Measurements from ENCODE around the gene MEIKIN.

GRCh38 chr5:131391520-131392257, 127.8 kb downstream of the CDC42SE2 start:
- RRBS: no CpG with 5 or more reads among the region's 10 CpGs

DNA sequence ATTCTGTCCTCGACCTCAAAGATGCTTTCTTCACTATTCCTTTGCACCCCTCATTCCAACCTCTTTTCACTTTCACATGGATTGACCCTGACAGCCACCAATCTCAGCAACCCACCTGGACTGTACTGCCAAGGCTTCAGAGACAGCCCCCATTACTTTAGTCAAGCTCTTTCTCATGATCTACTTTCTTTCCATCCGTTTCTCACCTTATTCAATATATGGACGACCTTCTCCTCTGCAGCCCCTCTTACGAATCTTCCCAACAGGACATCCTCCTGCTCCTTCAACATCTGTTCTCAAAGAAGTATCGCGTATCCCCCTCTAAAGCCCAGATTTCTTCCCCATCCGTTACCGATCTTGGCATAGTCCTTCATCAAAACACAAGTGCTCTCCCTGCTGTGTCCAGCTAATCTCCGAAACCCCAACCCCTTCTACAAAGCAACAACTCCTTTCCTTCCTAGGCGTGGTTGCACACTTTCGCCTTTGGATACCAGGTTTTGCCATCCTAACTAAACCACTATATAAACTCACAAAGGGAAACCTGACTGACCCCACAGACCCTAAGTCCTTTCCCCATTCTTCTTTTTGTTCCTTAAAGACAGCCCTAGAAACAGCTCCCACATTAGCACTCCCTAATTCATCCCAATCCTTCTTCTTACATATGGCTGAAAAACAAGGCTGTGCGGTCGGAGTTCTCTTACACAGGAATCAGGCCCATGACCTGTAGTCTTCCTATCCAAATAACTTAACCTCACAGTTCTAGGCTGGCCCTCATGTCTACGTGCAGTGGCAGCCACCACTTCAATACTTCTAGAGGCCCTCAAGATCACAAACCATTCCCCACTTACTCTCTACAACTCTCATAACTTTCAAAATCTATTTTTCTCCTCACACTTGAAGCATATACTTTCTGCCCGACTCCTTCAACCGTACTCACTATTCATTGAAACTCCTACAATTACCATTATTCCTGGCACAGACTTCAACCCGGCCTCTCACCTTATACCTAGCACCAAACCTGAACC, 59.6 kb downstream of the RAPGEF6 start:
- RRBS: no CpG with 5 or more reads among the region's 17 CpGs

DNA sequence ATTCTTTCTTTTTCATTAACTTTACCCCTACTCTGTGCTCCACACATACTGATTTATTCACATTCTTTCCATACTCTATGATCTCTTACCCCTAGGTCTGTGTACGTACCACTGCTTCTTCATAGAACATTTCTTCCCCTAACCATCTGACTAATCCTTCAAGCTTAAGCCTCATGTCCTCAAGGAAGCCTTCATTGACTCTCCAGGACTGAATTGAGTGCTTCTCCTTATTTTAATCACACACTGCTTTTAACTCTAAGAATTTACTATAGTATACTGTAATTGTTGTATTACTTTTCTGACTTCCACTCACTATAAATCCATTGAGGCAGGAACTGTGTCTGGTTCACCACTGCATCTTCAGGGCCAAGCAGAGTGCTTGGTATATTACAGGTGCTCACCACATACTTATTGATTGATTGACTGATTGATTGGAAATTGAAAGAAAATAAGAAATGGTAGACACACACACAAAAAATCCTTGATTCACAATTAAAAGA, 79.6 kb upstream of the RAPGEF6 start:
- RRBS: no CpG with 5 or more reads among the region's 1 CpG

- RRBS: no CpG with 5 or more reads among the region's 7 CpGs
These were observed 69.0 kb downstream of the FNIP1 start for GRCh38 chr5:131727677-131728404.

DNA sequence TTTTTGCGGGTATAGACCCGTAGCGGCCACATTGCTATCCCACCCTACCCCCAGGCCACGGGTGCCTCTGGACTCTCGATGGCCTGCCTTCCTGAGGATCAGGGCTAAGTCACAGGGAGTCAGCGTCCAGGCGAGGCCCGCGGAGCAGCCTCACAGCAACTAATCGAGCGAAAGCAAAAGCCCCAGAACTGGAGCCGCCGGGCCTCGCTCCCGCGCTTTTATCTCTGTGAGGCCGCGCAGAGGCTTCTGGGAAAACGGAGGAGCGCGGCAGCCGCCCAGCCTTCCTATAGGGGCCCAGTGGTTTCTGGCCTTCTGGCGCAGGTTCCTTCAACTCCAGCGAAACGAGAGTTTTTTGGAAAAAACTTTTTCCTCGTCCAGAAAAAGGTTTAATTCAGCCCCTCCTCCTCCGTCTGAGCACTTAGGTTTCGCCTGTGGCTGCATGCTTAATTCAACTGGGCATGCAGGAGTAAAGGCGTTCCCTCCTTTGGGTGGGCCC, at the start of gene MEIKIN:
MEIKIN (minus strand) TSS at position 190 of the 496 bp plus-strand sequence.
- RRBS: no CpG with 5 or more reads among the region's 29 CpGs

GRCh38 chr5:131983455-131983932, 28.0 kb downstream of the ACSL6 start:
- RRBS: no CpG with 5 or more reads among the region's 2 CpGs

GRCh38 chr5:132358565-132359191, 10.8 kb upstream of the SLC22A5 start:
- RRBS: no CpG with 5 or more reads among the region's 1 CpG

DNA sequence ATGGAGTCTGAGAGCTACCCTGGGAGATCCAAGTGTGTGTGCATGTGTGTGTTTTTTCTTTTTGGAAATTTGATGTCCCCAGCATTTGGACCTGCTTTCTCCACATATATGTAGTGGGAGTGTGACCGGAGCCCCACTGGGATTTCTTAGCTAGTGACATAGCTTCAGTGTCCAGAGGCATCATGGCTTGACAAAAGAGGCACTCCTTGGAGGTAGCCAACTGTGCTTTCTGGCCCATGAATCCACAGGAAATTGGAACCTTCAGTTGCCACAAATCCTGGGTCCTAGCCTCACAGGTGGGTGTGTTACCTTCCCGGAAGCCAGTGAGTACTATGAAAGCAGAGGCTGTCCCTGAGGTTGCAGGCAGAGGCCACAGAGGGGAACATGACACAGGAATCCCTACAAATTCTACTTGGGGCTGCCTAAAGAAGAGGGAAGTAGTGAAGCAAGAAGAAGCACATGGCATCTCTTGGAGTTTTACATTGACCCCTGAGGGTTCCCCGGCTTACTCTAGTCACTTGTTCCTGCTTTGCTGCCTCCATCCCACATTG, 2.5 kb downstream of the SLC22A5 start:
- RRBS: no CpG with 5 or more reads among the region's 3 CpGs

DNA sequence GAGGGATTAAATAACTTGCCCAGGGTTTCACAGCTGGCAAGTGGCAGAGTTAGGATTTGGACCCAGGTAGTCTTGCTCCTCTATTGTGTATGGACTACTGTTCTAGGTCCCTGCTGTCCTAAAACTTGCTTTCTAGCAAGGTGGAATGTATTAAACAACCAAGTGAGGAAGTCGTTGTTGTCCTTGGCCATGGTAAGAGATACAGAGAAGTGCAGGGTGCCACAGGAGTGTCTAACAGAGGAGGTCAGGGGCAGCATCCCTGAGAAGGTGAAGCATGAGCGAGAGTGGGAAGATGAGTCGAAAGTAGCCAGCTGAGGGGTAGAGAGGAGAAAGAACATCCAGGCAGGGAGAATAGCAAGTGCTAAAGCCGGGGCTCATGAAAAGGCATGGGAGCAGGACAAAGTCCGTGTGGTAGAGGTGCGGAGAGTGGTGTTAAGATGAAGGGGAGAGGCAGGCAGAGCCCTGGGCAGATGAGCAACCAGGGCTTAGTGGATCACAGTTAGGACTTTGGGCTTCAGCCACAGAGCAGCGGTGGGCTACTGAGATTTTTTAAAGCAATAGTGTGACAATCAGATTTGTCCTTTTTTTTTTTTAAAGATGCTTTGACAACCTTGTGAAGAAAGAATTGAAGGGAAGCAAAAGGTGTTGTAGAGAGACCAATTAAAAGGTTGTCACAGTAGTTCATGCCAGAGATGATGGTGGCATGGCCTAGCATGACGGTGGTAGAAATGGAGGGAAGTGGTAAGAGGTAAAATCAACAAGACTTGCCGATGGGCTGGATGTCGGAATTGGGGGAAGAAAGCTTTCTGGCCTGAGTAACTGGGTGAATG, 10.6 kb downstream of the SLC22A5 start:
- RRBS: no CpG with 5 or more reads among the region's 10 CpGs

- RRBS: no CpG with 5 or more reads among the region's 14 CpGs
These were observed 15.6 kb downstream of the SLC22A5 start for GRCh38 chr5:132385015-132385507.

- RRBS: no CpG with 5 or more reads among the region's 6 CpGs
These were observed 18.8 kb downstream of the SLC22A5 start for GRCh38 chr5:132388137-132388898.

DNA sequence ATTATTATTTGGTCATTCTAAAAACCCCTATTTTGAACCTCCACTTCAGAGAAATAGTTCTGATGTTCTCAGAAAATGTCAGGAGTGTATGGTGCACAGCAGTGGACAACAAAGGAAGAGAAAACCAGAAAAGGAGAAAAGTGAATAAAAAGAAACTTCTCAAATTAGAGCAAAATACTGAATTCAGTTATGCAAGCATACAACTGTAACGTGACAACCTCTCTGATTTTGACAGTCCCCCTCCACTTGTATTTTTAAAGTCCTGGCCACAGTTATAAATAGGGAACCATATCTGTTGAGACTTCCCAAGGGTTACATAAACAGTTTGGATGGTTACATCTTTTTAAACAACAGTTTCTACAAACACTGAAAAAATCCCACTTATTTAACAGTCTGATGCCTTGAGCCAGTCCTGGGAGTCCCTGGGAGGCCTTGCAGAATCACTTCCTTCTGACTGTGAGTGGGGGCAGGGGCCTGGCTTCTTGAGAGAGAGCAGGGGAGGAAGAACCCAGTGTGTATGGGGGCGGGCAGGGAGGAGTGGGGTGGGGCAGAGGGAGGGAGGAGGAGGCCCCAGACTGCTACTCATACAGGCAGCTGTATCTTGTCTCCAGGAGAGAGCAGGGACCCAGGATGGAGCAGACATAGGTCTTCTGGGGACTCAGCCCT, 53.1 kb downstream of the IRF1 start:
- RRBS: no CpG with 5 or more reads among the region's 2 CpGs

- RRBS: no CpG with 5 or more reads among the region's 16 CpGs
These were observed 50.2 kb downstream of the IRF1 start for GRCh38 chr5:132440209-132440873.

DNA sequence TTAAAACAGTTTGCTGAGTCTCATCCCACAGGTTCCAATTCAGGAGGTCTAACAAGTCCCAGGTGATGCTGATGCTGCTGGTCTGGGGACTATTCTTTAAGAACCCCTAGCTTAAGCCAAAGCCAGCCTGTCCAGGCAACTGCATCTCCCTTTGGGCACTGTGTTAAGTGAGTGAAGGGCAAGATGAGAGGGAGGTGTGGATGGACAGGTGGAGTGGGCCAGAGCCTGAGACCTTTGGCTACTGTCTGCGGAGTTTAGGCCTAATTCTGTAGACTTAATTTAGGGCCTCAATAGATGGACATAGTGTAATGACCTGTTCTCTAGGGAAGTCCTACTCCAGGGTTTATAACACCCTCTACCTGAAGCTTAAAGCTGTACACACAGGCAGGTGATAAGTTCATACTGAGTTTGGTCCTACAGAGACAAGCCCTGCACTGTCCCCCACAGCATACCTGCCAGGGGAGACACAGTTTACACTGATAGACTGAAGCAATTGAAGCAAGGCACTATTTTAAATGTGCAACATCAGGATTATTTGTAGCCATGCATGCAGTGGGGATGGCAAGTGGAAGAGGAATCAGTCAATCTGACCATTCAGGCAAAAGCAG, 47.9 kb downstream of the IRF1 start:
- RRBS: no CpG with 5 or more reads among the region's 1 CpG

GRCh38 chr5:132456888-132457376, 33.6 kb downstream of the IRF1 start:
- RRBS: no CpG with 5 or more reads among the region's 7 CpGs

- RRBS: no CpG with 5 or more reads among the region's 1 CpG
These were observed 33.1 kb downstream of the IRF1 start for GRCh38 chr5:132457377-132457918.

DNA sequence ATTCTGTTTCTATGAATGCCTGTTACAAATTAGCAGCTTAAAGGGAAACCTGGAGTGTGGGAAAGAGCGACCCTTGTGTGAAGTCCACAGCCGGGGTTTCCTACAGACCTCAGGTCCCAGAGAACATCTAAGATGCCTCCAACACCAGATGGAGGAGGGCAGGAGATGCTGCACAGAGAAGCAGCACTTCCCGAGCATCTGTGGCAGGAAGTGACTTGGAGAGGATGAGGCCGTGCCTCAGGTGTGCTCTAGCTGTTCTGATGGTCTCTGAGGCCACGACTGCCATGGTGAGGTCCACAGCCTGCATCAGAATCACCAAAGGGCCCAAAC, 26.7 kb downstream of the IRF1 start:
- RRBS: no CpG with 5 or more reads among the region's 5 CpGs

GRCh38 chr5:132488645-132488910, 2.0 kb downstream of the IRF1 start:
- RRBS: no CpG with 5 or more reads among the region's 2 CpGs

GRCh38 chr5:132497606-132498212, 7.1 kb upstream of the IRF1 start:
- RRBS: no CpG with 5 or more reads among the region's 4 CpGs

DNA sequence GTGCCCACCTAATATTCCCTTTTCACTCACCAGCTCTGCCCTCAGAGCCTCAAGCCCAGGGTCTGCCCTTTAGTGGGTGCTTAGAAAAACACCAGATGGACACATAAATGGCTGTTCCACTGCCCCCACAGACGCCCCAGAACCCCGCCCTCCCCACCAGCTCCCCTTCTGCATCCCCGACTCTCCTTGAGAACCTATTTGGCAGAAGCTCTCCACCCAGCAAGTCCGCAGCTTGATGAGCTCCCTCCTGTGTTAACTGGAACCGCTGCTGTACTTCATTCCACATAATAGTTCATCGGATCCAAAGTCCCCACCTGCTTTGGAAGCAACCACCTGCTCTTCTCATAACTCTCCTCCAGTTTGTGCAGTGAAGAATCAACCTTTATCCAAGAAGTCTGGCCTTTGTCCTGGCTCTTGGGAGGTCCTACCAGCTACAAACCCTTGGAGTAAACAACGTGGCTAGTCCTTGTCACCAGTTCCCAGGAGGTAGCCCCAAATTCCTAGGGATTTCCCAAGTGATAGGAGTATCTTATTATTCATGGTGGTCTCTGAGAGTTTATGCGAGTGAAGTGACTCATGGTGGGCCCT, 3.9 kb upstream of the IL4 start:
- RRBS: no CpG with 5 or more reads among the region's 8 CpGs

Data from aortic smooth muscle cell (primary cell).